ENCODE measurements around a stretch of chr5.

DNA sequence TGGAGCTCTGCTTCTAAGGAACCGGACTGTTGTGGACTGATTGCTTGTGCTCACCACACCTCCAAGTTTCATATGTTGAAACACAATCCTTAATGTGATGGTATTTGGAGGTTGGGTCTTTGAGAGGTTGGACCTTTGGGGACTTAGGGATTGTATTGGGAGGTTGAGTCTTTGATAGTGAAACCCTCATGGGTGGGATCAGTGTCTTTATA is 25.0 kb upstream of the RICTOR start:
- RRBS: no CpG with 5 or more reads among the region's 1 CpG
CAGE:
- cytosol, long polyA plus RNA: no peak
- long polyA plus RNA: no peak
- nucleus, long polyA plus RNA: no peak

DNA sequence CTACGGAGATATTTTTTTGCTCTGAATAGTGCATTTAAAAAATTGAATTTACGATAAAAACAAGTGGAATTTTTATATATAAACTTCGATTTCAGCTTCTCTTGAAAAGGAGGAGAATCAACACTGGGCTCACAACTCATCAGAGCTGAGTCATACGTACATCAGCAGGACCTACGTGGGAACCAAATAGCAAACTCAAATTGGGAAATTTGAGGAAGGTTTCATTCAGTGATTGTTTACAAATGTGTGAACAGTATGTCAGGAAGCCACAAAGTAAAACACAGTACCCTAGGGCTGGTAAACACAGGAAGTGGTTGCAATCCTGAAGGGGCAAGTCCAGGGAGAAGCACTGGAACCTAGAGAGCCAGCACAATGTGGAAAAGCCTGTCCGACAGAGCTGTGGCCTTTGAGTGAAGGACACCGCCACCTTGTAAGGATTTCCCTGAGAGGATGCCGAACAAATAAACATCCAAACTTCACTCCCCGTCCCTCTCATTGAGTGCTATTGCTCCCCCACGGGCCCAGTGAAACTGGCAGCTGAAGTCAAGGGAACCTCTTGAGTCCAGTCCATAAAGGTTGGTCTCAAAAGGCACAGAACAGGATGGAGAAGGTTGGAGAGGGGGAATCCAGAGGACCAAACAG is 26.7 kb upstream of the RICTOR start:
- RRBS: no CpG with 5 or more reads among the region's 10 CpGs
CAGE:
- cytosol, long polyA plus RNA: no peak
- long polyA plus RNA: no peak
- nucleus, long polyA plus RNA: no peak

- RRBS: no CpG with 5 or more reads among the region's 4 CpGs
CAGE:
- cytosol, long polyA plus RNA: no peak
- long polyA plus RNA: no peak
- nucleus, long polyA plus RNA: no peak
Measured at GRCh38 chr5:39212703-39213349, 6.5 kb downstream of the FYB1 start.

GRCh38 chr5:39525705-39526130 is 100.9 kb upstream of the DAB2 start:
- RRBS: no CpG with 5 or more reads among the region's 9 CpGs
CAGE:
- cytosol, long polyA plus RNA: no peak
- long polyA plus RNA: no peak
- nucleus, long polyA plus RNA: no peak

DNA sequence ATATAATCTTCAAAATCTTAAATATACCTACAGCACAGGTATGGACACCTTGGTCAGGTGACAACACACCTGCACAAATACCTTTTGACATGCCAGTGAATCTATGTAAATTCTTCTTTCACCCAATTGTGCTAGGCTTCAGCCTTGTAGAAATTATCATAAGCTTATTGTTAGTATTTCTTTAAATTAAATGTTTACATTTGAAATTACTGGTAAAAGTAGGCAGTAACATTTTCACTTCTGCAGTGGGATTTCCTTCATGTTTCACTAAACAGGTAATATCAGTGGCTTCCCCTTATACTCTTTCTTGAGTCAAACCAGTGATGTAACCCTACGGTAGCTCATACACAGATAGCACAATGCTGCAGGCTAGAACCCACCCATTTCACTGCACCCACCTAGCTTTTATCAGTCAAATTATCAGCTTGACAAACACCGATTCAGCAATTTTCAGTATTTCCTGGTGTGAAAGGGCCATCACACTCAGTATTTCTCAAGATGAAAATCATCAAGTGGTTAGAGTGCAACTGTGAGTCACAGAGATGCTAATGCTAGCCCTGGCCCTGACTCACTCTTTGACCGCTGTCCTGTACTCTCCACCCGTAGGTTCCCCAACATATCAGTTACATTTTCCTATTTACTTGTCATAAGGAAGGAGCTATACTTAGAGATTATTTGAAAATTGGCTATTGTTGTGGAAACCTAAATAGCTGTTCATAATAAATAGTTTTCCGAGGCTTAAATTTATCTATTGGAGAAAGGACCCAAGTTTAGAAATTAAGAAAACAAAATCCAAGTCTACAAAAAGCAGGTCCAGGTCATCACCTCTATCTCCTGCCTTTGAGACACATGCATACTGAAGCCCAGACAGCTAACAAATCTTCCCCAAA is 242.2 kb upstream of the PTGER4 start:
- RRBS: no CpG with 5 or more reads among the region's 5 CpGs
CAGE:
- cytosol, long polyA plus RNA: no peak
- long polyA plus RNA: no peak
- nucleus, long polyA plus RNA: no peak

DNA sequence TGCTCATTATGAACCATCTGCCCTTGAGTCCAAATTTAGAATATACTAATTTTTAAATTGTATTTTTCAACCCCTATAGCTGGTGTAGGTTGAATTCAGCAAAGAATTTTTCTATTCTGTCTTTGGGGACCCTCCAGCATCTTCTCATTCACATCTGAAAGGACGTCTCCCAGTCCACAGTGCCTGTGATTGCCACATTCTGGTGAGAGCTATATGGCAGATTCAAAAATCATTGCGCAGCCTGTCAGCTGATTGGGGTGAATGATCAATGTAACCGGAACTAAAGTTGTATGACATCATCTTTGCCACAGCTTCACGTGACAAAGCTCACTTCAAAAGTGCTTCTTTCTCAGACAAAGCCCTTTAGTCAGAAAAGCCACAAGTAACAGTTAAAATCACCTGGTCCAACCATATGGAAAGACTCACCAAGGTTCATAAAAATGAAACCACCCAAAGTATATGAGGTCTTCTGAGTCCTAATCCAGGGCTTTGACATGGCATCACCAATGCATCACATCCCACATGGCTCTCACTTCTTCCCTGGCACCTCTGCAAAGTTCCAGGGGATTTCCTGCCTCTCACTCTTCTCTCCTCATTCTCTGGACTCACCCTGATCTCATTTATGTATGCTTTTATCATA is 193.3 kb upstream of the PTGER4 start:
- RRBS: no CpG with 5 or more reads among the region's 4 CpGs
CAGE:
- cytosol, long polyA plus RNA: no peak
- long polyA plus RNA: no peak
- nucleus, long polyA plus RNA: no peak

GRCh38 chr5:40680045-40680246 is 231 bp downstream of the PTGER4 start:
- RRBS: no CpG with 5 or more reads among the region's 16 CpGs
CAGE:
- cytosol, long polyA plus RNA: no peak
- long polyA plus RNA: no peak
- nucleus, long polyA plus RNA: no peak

GRCh38 chr5:40827579-40828401 is 7.2 kb downstream of the RPL37 start:
- RRBS: no CpG with 5 or more reads among the region's 10 CpGs
CAGE:
- cytosol, long polyA plus RNA: no peak
- long polyA plus RNA: no peak
- nucleus, long polyA plus RNA: start-site peak on the minus strand at chr5:40828174-40828320, 51 and 24 reads in 2 replicates

DNA sequence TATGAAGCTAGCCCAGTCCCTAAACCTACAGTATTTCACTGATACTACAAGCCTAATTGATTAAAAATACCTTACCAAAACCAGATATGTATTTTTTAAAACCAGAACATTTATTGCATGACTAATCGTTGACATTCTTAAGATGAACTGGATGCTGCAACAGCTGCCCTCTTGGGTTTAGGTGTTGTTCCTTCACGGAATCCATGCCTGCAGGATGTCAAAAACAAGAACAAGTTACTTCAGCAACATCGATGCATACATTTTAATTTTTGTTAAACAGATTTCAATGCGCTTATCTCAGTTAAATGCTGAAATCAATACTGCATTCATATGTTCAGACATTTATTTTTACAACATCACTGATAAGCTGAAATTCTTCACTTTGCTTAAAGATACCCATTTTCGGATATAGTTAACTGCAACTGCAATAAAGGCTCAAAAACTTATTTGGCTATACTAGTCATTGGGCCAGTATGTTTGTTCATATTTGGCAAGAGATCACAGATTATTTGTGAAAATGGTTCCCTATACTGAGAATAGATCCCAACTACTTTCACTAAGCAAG is 2.6 kb downstream of the RPL37 start:
- RRBS: no CpG with 5 or more reads among the region's 5 CpGs
CAGE:
- cytosol, long polyA plus RNA: no peak
- long polyA plus RNA: no peak
- nucleus, long polyA plus RNA: no peak

DNA sequence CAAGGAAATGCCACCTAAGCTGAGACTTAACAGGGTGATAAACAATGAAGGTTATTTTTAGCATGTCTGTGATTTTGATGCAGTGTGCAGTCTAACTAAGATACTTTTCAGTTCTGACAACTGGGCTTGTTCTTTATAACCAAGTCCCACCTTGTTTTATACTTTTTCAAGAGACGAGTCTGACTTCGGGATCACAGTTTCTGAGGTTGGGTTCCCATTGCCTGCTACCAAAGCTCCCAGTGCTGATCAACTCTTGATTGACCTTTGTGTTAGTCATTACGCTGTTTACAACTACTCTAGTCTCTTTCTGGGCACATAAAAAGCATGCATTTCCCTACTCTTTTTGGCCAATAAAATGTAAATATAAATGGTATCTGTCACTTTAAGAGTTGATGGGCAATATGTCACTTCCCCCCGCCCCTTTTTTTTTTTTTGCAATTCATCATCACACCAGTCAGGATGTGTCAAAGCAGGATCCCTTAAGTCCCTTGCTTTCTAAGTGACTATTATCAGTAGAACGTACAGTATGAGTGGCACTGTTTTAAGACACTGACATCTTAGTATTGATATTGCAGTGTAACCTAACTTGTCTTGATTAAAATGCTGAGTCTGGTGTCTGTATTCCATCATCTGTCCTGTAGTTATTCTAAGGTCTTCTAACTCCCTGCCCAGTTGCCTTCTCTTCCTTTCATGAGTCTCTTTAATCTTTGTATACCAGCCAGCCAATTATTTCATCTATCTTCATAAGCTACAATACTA is 31.3 kb downstream of the C6 start:
- RRBS: no CpG with 5 or more reads among the region's 5 CpGs
CAGE:
- cytosol, long polyA plus RNA: no peak
- long polyA plus RNA: no peak
- nucleus, long polyA plus RNA: no peak

CAGE:
- cytosol, long polyA plus RNA: no peak
- long polyA plus RNA: no peak
- nucleus, long polyA plus RNA: no peak
Measured at GRCh38 chr5:41506457-41506725, 4.0 kb downstream of the PLCXD3 start.

DNA sequence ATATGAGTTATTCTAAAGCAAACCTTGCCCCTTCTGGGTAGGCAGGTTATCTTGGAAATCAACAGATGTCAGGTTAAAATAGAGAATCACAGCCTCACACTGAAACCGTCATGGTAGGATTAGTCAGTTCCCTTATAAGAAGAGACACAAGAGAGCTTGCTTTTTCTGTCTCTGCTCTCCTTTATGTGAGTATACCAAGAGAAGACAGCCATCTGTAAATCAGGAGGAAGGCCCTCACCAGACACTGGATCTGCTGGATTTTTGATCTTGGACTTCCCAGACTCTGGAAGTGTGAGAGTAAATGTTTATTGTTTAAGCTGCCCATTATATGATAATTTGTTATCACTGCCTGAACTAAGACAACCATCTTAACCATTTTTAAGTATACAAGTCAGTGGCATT is 58.8 kb upstream of the GHR start:
- RRBS: no CpG with 5 or more reads among the region's 1 CpG
CAGE:
- cytosol, long polyA plus RNA: no peak
- long polyA plus RNA: no peak
- nucleus, long polyA plus RNA: no peak

GRCh38 chr5:42547999-42548611 is 124.9 kb downstream of the GHR start:
- RRBS: no CpG with 5 or more reads among the region's 3 CpGs
CAGE:
- cytosol, long polyA plus RNA: no peak
- long polyA plus RNA: no peak
- nucleus, long polyA plus RNA: no peak

GRCh38 chr5:42598196-42598799 is 158.3 kb upstream of the CCDC152 start:
CAGE:
- cytosol, long polyA plus RNA: no peak
- long polyA plus RNA: no peak
- nucleus, long polyA plus RNA: no peak

DNA sequence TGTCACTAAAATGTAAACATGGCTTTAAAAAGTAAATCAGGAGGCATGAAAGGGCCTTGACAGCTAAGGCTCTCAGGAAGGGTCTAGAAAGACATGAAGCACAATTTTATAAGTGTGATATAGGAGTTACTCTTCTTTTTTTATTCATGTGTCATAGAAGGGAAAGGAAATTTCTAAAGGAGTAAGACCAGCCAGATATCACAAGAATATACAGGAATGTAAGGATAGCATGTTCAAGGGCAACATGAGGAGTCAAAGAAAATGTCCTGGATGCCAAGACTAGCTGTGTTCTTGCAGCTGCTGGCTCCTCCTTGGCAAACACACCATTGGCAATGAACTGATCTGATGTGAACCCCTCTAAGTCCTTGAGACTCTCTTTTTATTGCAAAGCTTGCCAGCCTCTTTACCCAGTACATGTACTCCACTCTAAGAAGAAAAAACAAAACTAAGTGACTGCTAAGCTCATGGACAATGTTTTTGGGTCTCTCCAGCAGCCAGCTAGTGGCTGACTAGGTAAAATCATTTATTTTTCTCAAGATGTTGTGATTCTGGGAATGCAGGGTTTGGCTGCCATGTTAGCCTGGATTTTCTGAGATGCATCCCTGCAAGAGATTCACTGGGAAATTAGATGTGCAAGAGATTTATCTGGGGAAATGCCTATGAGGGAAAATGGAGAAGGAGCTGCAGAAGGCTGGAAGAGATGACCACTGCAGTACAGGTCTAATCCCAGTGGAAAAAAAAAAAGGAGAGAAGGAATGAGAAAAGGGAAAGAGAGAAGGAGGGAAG is 146.5 kb upstream of the CCDC152 start:
CAGE:
- cytosol, long polyA plus RNA: no peak
- long polyA plus RNA: no peak
- nucleus, long polyA plus RNA: no peak

- RRBS: 7% methylated on average over 21 of the region's 46 CpGs
CAGE:
- cytosol, long polyA plus RNA: no peak
- long polyA plus RNA: no peak
- nucleus, long polyA plus RNA: no peak
Measured at GRCh38 chr5:42991791-42992480, 48.2 kb downstream of the ANXA2R start.

DNA sequence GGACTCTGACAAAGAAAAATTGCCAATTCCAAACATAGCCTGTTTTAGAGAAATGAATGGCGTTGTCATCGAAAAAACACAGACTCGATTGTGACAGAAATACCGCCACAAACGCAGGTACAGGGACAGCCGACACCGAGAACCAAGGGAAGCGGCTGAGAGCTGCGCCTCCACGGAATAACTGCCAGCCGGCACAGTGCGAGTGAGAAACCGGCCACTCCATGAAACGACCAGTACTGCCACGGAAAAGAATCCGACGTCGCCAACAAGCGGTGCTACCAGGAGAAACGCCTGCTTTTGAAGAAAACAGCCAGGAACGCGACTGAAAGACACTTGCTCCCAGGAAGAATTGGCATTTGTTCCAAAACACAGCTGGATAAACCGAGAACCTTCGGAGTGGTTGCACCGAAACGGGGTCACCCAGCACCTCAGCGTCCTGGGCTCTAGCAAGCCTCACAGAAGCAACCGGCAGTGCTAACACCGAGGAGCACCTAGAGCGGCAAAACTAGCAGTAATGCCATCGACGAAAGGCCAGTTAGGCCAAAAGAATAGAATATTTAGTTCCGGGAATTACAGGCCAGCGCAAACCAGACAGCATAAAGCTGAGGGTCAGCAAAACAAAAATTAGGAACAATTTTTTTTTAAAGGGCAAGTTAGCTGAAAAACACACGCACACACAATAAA is 2.9 kb downstream of the ANXA2R start:
- RRBS: 44% methylated on average over 4 of the region's 35 CpGs
CAGE:
- cytosol, long polyA plus RNA: no peak
- long polyA plus RNA: no peak
- nucleus, long polyA plus RNA: no peak

- RRBS: no CpG with 5 or more reads among the region's 5 CpGs
CAGE:
- cytosol, long polyA plus RNA: no peak
- long polyA plus RNA: no peak
- nucleus, long polyA plus RNA: no peak
Measured at GRCh38 chr5:43612715-43613273, 9.8 kb downstream of the NNT start.

- RRBS: no CpG with 5 or more reads among the region's 3 CpGs
CAGE:
- cytosol, long polyA plus RNA: no peak
- long polyA plus RNA: start-site peak on the plus strand at chr5:43704512-43704783, 19 and 19 reads in 2 replicates
- nucleus, long polyA plus RNA: start-site peak on the plus strand at chr5:43704696-43704819, 19 and 47 reads in 2 replicates
Measured at GRCh38 chr5:43704461-43705462, 101.8 kb downstream of the NNT start.

DNA sequence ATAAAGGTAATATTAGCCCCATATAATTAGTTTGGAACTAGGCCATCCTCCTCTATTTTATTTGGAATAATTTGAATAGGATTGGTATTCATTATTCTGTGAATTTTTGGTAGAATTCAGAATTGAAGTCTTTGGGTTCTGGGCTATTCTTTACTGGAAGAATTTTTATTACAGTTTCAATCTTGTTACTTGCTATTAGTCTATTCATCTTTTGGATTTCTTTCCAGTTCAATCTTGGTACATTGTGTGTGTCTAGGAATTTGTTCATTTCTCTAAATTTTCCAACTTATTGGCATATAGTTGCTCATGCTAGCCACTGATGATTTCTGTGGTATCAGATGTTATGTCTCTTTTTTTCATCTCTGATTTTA is 317.8 kb downstream of the NNT start:
CAGE:
- cytosol, long polyA plus RNA: no peak
- long polyA plus RNA: no peak
- nucleus, long polyA plus RNA: no peak

All from SK-N-SH (cell line).